Pericardium fibroblast (primary cell): ENCODE measurements around the genes URGCP, PGAM2 and TMED4.

GRCh38 chr7:43905869-43906963 lies at the start of gene URGCP:
TSS of gene URGCP (minus strand) at chr7:43906596.
- RAMPAGE, long total RNA, result start-site peak on the minus strand at chr7:43906579-43906608, 144 and 167 reads in 2 replicates

- RAMPAGE, long total RNA, result no peak
Observed at GRCh38 chr7:44040199-44040883, 4.2 kb upstream of the DBNL start.

GRCh38 chr7:44059166-44059924 lies 6.0 kb downstream of the PGAM2 start:
- RAMPAGE, long total RNA, result no peak

DNA sequence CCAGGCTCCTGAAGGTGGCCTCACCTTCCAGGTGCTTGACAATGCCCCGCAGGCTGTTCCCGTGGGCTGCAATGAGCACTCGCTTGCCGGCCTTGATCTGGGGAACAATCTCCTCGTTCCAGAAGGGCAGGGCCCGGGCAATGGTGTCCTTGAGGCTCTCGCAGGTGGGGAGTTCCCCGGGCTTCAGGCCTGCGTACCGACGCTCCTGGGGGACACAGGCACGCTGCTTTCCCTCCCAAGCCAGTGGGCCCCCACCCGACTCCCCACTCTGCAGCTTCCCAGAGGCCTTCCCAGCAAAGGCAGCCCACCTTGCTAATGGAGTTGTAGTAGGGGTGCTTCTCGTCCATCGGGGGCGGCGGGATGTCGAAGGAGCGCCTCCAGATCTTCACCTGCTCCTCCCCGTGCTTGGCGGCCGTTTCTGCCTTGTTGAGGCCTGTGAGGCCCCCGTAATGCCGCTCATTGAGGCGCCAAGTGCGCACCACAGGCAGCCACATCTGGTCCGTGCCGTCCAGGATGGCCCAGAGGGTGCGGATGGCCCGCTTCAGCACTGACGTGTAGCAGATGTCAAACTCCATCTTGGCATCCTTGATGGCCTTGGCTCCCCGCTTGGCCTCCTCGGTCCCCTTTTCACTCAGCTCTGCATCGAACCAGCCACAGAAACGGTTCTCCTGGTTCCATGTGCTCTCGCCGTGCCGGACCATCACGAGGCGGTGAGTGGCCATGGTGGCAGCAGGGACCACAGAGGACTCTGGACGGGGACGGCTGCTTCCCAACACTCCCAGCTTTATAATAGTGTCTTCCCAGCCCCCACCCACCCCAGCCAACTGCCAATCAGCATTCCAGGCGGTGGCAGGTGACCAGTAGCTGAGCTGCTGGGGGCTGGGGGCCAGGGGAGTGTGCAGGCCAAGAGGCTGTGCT lies at the start of gene PGAM2:
Gene PGAM2, minus strand, starts transcription at position 760 of the 918 bp plus-strand sequence.
- RAMPAGE, long total RNA, result no peak

GRCh38 chr7:44068611-44069431 lies 3.5 kb upstream of the PGAM2 start:
- RAMPAGE, long total RNA, result no peak

DNA sequence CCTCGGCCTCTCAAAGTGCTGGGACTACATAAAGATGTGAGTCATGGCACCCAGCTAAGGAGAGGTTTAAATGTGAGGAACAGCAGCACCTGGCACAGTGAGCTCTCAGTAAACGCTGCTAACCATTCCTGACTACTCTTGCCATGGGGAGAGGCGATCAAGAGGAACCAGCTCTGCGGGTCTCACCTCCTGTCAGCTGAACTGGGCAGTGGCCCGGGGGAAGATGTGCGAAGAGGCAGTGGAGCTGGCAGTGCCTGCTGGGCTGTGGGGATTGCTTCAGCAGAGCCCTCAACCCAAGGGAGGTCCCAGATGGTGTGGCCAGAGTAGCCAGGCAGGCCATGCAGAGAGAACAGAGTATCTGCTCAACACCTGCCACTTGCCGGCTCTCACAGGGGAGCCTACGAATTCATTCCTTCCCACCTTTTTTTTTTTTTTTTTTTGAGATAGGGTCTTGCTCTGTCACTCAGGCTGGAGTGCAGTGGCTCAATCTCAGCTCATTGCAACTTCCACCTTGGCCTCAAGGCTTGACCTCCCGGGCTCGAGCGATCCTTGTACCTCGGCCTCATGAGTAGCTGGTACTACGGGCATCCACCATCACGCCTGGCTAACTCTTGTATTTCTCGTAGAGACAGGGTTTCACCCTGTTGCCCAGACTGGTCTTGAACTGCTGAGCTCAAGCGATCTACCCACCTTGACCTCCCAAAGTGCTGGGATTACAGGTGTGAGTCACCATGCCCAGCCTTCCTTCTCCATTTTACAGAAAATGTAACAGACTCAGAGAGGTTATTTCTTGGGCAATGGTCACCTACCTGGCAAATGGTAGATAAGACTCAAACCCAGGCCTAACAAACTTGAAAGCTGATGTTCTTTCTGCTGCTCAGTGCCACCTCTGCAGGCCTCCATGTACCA lies 6.8 kb downstream of the POLM start:
- RAMPAGE, long total RNA, result no peak

- RAMPAGE, long total RNA, result no peak
Observed at GRCh38 chr7:44087621-44088467, 5.5 kb upstream of the POLM start.

DNA sequence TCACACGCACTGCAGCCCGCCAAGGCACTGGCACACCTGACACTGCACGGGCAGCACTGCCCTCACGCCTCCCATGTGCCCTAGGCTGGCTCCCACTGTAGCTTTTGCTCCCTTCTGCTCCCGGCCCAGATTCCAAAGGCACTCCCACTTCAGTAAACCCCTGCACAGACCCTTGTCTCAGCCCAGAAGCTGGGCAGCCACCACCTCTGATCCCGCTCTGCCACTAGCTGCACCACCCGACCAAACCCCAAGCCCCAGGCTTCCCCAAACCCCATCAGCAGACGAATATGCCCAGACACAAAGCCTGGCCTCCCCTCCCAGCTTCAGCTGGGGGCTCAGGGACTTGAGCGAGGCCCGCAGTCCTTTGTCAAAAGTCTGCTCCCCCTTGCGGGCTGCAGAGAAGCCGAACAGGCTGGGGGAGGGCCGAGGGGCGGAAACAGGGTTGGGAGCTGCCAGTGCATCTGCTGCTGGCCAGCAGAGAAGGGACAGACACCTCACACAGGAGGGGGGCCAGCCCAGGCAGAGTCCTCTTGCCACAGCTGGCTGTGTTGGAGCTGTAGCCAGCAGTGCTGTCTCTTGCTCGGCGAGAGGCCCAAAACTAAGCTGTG lies 17.4 kb downstream of the YKT6 start:
- RAMPAGE, long total RNA, result no peak

DNA sequence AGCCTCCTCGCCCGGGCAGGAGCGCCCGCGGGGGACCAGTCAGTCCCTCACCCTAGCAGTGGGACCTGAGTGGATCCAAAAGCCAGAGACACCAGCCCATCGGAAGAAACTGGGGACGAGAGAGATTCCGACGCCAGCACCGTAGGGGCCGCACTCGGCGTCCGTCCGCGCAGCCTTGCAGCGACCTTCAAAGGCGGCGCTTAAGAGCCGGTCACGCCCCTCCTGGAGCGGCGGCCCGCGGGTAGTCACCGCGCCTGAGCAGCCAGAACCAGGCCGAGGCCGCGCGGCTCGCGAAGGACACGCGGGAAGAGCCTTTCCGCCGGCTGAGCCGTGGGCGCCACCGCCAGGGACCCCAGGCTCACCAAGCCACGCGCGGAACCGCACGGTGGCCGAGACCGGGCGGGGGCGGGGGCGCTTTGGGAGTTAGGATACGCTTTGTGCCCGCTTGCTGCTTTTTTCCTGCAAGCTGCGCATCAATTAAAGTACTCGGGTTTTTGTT lies 15.7 kb downstream of the CAMK2B start:
- RAMPAGE, long total RNA, result no peak

- RAMPAGE, long total RNA, result no peak
Observed at GRCh38 chr7:44484581-44485159, 5.8 kb downstream of the NUDCD3 start.

DNA sequence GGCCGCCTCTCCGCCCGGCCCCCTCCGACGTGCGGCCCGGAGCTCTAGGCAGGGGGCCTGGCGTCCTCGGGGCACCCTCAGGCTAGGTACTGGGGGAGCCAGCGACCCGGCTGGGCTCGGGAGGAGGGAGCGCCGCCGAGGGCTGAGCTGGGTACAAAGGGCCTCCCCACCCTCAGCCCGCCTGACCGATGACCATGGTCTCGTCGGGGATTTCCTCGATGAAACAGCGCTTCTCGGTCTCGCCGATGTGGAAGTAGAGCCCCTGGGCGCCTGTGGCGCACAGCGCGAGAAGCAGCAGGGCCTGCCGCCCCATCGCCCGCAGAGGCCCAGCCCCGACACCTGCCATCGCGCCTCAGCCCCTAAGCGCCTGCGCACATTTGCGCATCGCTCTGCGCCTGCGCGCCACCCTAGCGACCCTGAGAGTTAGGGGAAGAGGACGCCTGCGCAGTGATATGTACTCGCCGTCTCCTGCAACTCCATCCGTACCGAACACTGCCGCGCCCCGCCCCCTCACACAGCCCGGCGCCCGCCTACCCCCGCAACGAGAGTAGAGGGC lies at the start of gene TMED4:
Gene TMED4, minus strand, starts transcription at position 371 of the 556 bp plus-strand sequence.
- RAMPAGE, long total RNA, result start-site peak on the minus strand centred at position 340 of the sequence, 44 bp wide, 402 and 56 reads in 2 replicates

- RAMPAGE, long total RNA, result no peak
Observed at GRCh38 chr7:44595989-44596379, 10.4 kb upstream of the OGDH start.

DNA sequence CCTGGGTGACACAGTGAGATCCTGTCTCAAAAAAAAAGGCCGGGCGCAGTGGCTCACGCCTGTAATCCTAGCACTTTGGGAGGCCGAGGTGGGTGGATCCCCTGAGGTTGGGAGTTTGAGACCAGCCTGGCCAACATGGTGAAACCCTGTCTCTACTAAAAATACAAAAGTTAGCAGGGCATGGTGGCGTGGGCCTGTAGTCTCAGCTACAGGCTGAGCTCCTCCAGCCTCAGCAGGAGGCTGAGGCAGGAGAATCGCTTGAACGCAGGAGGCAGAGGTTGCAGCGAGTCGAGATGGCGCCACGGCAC lies 1.9 kb downstream of the OGDH start:
- RAMPAGE, long total RNA, result no peak

- RAMPAGE, long total RNA, result no peak
Observed at GRCh38 chr7:44623913-44624177, 17.4 kb downstream of the OGDH start.

DNA sequence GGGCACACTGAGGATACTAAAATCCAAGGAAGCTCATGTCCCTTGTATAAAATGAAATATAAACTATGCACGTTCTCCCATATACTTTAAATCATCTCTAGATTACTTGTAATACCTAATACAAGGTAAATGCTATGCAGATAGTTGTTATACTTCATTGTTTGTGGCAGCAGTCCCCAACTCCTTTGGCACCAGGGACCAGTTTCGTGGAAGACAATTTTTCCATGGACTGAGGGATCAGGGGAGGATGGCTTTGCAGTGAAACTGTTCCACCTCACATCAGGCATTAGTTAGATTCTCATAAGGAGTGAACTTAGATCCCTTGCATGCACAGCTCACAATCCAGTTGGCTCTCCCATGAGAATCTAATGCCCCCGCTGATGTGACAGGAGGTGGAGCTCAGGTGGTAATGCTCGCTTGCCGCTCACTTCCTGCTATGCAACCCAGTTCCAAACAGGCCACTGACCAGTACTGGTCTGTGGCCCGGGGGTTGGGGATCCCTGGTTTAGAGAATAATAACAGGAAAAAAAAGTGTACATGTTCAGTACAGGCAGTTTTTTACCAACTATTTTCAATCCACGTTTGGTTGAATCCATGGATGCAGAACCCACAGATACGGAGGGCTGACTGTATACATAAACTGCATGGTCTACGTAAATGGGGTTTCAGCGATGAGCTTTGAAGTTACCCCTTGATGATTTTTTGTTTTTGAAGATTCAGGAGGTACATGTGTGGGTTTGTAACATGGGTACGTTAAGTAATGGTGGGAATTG lies 24.4 kb downstream of the OGDH start:
- RAMPAGE, long total RNA, result no peak

- RAMPAGE, long total RNA, result no peak
Observed at GRCh38 chr7:44639037-44639588, 32.7 kb downstream of the OGDH start.

DNA sequence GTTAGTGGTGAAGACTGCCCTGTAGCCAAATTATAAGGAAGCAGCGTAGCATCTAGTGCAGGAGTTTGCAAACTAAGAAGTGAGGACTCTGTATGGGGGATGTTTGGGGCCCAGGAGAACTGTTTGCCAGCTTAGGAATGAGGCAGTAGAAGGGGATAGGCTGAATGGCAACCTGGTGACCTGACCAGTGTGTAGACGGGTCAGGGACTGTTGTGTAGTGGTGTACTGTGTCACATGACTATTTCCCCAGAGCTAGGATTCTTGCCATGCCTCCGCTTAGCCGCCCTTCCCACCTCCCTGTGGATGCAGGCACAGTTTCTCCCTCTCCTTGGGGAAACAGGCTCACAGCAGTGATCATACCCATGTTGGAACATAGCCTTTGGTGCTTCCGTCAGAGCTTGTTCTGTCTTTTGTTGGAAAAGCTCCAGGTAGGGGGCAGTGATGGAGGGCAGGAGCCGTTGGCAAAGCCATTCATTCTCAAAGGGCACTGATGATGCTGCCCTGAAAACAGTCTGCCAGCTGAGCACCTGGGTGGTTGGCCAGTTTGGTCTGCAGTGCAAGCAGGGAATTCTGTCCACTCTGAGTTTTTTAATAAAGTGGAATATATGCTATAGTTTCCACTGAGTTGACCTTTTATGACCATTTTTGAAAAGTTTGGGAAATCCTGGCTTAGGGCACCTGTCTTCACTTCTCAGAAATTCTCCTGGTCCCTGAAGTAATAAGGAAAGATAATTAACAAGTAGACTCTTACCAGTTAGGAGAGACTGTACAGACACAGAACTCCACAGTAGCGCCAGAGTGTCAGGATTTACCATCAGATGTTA lies 44.4 kb downstream of the OGDH start:
- RAMPAGE, long total RNA, result no peak

DNA sequence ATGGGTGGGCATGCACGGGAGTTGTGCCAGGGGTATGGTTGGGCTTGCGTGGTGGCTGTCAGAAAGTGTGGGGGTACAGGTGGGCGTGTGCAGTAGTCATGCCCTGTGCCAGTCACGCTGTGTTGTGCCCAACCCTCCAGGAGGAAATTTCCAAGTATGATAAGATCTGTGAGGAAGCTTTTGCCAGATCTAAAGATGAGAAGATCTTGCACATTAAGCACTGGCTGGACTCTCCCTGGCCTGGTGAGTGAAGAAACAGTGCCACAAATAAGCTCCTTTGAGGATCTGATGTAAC lies 52.8 kb upstream of the ZMIZ2 start:
- RAMPAGE, long total RNA, result no peak

- RAMPAGE, long total RNA, result no peak
Observed at GRCh38 chr7:44820831-44821067, 24.3 kb downstream of the PPIA start.

DNA sequence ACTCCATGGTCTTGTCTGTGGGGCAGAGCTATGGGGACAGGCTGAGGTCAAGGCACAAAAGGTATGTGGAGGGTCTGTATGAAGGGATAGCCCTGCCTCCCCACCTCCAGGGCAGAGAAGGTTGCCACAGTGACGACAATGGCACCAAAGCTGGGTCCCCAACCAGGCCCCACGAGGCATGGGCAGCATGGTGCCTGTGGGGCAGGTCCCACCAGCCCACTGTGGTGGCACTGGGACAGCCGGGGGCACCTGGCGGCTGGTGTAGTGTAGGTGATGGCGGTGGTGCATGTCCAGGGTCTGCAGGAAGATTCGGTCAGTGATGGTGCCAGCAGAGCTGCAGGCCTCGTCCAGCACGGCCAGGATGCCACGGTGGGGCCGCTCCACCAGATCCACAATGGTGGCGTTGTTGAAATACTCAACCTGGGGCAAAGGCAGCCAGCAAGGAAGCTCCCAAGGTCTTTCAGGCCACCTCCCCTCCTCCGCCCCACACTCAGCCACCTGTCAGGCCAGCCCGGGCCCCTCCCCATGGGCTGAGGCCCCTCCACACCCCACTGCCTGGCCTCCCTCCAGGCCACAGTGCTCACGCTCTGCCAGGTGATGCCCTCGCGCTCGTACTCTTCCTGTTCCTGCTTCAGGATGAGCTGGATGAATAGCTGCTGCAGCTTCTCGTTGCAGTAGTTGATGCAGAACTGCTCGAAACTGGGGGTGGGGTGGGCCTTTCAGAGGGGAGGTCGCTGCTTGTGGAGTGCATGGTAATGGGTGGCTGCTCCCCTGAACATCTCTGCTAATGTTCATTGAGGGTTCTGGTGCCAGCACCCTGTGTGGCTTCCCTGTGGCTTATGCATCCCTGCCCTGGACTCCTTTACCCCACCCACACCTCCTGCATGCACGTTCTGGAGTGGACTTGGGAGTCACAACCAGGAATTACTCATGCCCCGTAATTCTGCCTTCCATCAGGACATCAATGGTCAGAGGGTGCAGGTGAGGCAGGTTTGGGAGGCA lies 9.1 kb downstream of the MYO1G start:
- RAMPAGE, long total RNA, result no peak